ENCODE data around the genes AK9 and SLC16A10.

- PRO-cap = no peak
- RAMPAGE, long total RNA, 4 experiments = no peak in any of the 4 experiments
These were observed 90.0 kb downstream of the FOXO3 start for GRCh38 chr6:108650659-108651230.

- PRO-cap = unidirectional peak, plus-strand start at chr6:108668237
- RAMPAGE, long total RNA, 4 experiments = no peak in any of the 4 experiments
These were observed 107.3 kb downstream of the FOXO3 start for GRCh38 chr6:108668018-108668366.

DNA sequence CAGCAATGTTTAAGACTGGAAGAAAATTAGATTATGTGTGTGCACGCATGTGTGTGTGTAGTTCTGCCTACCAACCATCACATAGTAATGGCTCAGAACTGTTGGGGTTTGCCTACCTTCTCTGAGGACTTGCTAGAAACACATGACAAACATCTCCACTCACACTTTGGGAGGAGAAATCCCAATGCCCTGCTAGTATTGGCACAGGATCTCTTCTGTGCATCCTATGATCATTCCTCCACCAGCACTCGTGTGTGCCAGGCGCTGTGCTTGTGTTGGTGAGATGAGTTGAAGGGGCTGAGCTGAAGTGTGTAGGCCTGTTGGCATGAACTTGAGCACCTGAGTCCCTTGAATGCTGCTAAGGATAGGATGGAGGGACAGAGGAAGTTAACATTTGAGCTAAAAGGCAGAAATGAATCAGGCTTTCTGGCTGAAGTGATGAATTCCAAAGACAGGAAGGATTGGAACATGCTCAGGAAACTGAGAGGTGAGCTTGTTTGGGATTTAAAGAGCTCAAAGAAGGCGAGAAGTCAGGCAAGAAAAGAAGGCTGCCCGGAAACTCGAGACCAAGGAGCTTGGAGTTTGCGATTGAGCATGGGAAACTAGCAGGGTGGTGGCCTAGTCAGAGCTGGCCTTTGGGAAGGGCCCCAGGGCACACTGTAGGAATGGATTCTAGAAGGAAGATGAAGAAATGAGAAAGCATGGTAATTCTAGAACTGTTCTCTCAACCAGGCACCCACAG lies 125.9 kb downstream of the FOXO3 start:
- PRO-cap = no peak
- RAMPAGE, long total RNA, 4 experiments = no peak in any of the 4 experiments

DNA sequence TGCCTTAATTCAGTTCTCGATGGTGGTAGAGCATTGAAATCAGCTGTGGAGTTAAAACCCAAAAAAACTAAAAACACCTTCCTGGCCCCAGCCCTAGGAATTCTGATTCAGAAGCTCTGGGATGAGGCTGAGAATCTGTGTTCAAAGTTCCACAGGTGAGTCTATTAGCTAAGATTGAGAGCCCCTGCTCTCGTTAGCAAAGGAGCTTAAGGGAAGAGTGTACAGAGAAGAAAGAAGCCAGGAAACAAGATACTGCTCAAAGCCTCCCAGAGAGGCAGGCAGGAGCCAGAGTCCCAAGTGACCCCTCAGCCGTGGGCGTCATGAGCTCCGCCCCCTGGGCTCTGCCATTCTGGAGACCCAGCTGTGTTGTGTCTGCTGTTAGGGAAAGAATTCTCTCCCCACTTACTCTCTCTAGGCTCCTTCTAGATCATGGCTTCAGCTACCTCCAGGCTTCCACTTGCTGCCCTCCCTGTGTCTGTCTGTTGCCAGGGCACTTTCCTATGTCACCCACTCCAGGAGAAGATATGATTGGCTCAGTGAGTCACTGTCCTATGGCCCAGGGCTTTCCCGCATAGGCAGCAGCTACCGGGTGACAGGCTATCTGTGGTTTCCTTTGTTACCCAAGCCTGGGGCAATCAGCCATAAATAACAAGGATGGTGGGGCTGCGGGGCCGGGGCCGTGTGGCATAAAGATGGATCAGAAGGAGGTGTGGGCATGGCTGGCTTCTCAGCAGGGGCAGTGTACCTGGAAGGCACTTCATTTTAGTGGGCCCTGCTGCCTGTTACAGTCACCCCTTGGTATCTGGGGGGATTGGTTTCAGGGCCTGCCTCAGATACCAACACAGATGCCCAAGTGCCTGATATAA lies 118.7 kb downstream of the ARMC2 start:
- PRO-cap = no peak
- RAMPAGE, long total RNA, 4 experiments = no peak in any of the 4 experiments

DNA sequence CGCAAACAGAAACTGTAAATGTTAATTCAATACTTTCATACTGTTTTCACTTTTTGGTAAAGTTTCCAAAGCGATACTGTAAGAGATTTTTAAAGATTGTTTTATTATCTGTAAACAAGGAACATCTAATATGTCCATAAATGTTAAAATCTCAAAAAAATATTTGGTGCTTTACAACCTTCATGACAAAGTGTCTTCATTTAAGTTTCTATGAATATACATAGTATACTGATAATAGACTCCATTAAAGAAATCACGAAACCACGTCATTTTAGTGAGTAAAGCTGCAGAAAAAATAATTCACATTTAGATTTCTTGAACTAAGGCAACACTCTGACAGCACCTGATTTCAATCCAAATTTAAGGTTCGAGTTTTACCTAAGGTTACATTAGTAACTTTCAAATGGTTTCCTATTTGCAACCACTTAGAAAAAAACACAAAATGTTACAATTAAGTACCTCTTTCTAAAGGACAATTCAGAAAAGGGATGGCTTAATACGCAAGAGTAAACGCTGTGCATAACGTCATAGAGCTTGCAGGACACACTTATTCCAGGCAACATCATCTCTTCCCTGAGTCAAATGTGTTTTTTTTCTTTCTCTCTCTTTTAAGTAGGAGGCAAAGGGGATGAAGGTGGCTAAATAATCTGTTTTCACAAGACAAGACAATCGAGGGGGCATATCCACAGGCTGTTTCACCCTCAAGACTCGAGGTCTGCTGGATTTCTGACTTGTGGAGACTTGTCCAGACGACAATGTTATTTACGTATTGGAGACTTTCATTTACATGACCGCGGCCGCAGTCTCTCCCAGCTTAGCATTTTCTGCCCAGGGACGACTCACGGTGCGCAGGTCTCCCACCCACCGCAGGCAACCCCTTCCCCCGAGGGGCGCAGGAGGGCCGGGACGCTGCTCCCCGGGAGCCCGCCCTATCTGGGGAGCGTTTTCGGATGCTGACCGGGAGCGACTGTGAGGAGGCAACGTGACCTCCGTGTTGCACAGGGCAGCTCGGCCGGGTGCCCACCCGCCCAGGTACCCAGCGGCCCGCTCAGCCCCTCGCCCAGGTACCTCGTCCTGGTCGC lies 86.0 kb downstream of the SESN1 start:
- PRO-cap = bidirectional peak, plus-strand start at position 525 of the sequence, minus-strand start at position 583 of the sequence; bidirectional peak, plus-strand start at position 820 of the sequence, minus-strand start at position 717 of the sequence; unidirectional peak, minus-strand start at position 969 of the sequence
- RAMPAGE, long total RNA, 4 experiments = no peak in any of the 4 experiments

DNA sequence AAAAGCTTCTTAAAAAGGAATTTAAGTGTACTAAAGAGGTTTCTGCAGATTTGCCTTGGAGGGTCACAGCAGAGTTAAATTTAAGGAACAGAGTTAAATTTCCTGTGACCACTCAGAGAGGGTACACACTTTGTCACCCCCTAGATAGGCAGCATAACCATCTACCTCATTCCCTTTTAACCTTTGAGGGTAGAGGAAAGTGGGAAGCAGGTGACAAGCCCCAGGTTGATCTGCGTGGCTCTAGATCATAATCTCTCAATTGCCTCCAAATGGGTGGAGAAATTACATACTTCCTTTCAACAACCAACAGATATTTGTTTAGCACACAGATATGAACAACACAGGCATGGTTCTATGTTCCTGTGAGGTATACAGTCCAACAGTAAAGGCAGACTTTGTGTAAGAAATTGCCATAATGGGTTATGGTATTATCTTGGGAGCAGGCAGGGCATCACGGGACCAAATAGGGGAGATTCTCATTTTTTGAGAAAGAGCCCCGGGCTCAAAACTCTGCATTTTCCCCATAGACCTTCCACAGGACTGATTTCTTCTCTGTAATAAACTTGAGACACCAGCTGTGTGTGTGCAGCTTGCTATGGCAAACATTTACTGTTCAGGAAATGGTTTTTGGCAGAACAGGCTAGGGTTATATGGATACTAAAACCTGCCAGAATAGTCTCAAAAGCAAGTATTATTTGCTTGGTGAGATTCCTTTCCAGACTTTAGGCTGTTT lies 126.3 kb downstream of the CD164 start:
- PRO-cap = no peak
- RAMPAGE, long total RNA, 4 experiments = no peak in any of the 4 experiments

DNA sequence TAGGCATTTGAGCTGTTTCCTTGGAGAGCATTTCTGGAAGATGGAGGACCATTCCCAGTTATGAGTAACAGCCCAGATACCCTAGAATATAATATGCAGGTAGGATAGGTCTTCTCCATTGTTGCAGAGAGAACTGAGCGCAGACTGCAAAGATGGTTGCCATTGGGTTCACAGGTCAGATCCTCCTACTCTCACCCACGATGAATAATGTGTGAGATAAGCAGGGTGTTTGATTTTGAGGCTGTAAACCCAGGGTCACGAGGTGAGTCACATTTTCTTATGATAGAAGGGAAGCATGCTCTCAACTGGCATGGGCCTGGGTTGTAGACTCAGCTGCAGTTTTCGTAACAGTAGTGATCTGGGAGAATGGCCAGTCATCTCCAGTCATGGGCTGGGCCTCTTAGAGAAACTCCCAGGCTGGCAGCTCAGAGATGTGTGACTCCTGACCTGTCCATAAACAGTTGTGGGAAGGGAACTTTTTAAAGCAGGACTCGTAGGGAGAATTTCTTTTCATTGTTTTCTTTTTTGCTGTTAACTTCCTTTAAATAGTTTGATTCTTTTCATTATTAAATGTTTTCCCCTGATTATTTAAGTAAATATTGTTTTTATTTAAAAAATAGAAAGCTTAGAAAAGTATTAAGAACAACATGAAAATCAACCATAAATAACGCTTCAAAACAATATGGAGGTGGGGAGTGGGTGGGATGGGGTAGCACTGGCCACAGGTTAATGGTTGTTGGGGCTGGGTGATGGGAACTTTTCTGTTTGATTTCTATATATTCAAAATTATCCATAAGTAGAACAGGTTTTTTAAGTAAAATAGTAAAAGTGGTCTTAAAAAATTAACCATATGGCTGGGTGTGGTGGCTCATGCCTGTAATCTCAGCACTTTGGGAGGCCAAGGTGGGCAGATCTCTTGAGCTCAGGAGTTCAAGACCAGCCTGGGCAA lies 74.0 kb downstream of the CD164 start:
- PRO-cap = bidirectional peak, plus-strand start at position 353 of the sequence, minus-strand start at position 197 of the sequence
- RAMPAGE, long total RNA, 4 experiments = no peak in any of the 4 experiments

- PRO-cap = bidirectional peak, plus-strand start at chr6:109381785, minus-strand start at chr6:109381689
- RAMPAGE, long total RNA, 4 experiments = no peak in any of the 4 experiments
These were observed 667 bp downstream of the CD164 start for GRCh38 chr6:109381590-109382010.

- PRO-cap = bidirectional peak, plus-strand start at chr6:109382880, minus-strand start at chr6:109382467
- RAMPAGE, long total RNA, 4 experiments = start-site peak on the plus strand in 1 of 4 experiments, at chr6:109382838-109382848 at its widest, 6 reads per replicate
These were observed 350 bp upstream of the CD164 start for GRCh38 chr6:109382698-109382935.

- PRO-cap = bidirectional peak, plus-strand start at chr6:109691312, minus-strand start at chr6:109691202
- RAMPAGE, long total RNA, 4 experiments = start-site peak on the plus strand in 4 of 4 experiments, at chr6:109691264-109691352 at its widest, 18 to 145 reads per replicate; start-site peak on the minus strand in 3 of 4 experiments, at chr6:109691147-109691220 at its widest, 56 to 71 reads per replicate
These were observed at the start of gene AK9 for GRCh38 chr6:109690265-109691438. Gene AK9, minus strand, starts transcription at chr6:109691202.

GRCh38 chr6:109702803-109703357 lies 11.8 kb downstream of the FIG4 start:
- PRO-cap = no peak
- RAMPAGE, long total RNA, 4 experiments = no peak in any of the 4 experiments

GRCh38 chr6:110039409-110039942 lies 61.4 kb downstream of the GPR6 start:
- PRO-cap = no peak
- RAMPAGE, long total RNA, 4 experiments = no peak in any of the 4 experiments

GRCh38 chr6:110201372-110201916 lies 21.2 kb downstream of the CDC40 start:
- PRO-cap = no peak
- RAMPAGE, long total RNA, 4 experiments = no peak in any of the 4 experiments

- PRO-cap = no peak
- RAMPAGE, long total RNA, 4 experiments = no peak in any of the 4 experiments
These were observed 73.0 kb upstream of the SLC22A16 start for GRCh38 chr6:110549301-110549851.

- PRO-cap = no peak
- RAMPAGE, long total RNA, 4 experiments = no peak in any of the 4 experiments
These were observed 84.2 kb upstream of the SLC22A16 start for GRCh38 chr6:110560595-110561081.

DNA sequence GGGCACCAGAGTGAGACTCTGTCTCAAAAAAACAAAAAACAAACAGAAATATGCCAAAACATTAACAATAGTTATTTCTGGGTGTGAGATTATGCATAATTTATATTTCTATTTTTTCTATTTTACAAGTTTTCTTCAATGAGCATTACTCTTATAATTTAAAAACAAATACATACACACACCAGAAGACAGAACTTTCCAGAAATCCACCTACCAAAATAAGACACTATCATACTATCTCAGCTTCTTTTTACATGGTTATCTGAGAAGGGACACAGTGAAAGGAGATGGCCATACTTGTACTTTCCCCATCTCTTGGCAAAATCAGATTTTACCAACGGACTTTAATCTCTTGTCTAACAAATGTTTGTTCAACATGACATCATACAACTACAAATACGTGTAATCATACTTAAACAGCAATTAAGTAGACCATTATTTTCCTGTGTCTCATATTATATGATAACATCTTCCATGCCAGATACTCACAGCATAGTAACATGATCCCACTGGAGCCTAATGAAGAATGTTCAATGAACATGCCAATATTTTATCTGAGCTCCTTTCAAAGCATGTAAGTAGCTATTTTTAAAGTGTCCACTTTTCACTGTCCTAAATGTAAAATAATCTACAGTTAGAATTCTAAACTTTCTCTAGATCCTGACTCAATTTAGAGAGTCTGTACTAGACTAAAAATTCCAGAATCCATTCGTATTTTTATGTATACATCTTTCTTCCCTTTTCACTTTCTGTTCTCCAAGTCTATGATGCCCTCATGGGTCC lies 133.8 kb downstream of the CDK19 start:
- PRO-cap = no peak
- RAMPAGE, long total RNA, 4 experiments = no peak in any of the 4 experiments

- PRO-cap = no peak
- RAMPAGE, long total RNA, 4 experiments = no peak in any of the 4 experiments
These were observed 1.2 kb downstream of the CDK19 start for GRCh38 chr6:110814161-110814280.

DNA sequence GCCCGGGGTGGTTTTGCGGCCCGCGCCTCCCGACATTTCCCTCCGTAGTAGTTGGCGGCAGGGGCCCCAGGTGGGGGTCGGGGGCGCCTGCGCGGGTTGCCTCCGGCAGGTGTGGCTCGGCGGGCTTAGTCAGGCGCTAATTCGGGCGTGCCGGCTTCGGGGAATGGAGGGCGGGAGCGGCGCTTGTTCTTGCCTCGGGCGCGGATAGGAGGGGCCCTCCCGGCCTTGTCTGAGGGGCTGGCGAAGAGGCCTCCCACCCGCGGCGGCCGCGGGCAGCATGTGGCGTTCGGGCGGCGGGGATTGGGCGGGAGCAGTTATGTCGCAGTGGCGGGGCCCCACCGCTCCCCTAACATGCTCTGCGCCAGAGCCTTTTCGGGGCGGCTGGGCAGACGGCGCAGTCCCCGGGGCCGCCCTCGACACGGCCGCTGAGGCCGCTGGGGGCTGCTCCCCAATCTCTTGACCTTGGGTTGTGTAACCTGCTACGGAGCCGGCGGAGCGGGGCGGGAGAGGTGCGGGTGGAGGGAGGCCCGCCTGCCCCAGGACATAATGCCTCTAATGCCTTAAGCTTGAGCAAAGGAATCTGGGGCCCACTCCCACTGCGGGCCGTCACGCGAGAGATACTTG lies 1.0 kb downstream of the AMD1 start:
- PRO-cap = bidirectional peak, plus-strand start at position 154 of the sequence, minus-strand start outside the sequence; bidirectional peak, plus-strand start at position 375 of the sequence, minus-strand start at position 206 of the sequence
- RAMPAGE, long total RNA, 4 experiments = no peak in any of the 4 experiments

DNA sequence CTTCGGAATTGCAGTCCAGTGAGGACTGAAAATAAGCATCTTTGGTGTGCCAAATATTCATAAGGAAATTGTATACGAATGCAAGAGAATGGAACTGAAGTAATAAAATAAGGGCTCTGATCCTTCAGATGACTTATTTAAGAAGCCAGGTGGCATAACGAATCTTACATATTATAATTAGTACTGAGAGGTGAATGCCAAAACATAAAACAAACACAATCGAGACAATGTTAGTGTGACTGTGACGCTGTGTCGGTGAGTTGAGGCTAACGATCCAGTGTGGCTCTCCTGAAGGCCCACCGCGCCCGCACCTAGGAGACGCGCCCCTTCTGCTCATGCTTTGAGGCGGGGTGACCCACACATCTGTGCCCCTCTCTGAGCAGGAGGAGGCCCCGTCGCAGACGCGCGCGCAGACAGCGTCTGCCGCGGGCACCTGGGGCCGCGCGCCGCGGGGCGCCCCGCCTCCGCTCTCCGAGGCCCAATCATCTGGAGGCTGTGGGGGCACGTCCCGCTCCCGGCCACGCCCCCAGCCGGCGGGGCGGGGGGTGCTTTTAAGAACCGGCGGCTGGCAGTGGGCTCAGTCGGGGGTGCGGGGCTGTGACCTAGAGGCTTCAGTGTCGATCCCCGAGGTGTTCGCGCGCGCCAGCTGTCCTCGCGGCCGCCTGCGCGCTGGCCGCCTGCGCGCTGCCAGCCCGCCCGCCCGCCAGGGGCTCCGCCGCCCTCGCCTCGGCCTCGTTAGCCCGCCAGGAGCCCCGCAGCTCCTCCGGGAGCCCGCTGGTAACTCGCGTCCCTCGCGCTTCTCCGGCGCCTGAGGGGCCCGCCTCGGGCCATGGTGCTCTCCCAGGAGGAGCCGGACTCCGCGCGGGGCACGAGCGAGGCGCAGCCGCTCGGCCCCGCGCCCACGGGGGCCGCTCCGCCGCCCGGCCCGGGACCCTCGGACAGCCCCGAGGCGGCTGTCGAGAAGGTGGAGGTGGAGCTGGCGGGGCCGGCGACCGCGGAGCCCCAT lies at the start of gene SLC16A10:
Gene SLC16A10, plus strand, starts transcription at position 580 of the 1,006 bp plus-strand sequence.
- PRO-cap = bidirectional peak, plus-strand start at position 580 of the sequence, minus-strand start at position 435 of the sequence
- RAMPAGE, long total RNA, 4 experiments = no peak in any of the 4 experiments

- PRO-cap = no peak
- RAMPAGE, long total RNA, 4 experiments = no peak in any of the 4 experiments
These were observed 34.7 kb downstream of the SLC16A10 start for GRCh38 chr6:111121929-111122459.